ENCODE measurements around the genes SAMM50 and PARVB.

DNA sequence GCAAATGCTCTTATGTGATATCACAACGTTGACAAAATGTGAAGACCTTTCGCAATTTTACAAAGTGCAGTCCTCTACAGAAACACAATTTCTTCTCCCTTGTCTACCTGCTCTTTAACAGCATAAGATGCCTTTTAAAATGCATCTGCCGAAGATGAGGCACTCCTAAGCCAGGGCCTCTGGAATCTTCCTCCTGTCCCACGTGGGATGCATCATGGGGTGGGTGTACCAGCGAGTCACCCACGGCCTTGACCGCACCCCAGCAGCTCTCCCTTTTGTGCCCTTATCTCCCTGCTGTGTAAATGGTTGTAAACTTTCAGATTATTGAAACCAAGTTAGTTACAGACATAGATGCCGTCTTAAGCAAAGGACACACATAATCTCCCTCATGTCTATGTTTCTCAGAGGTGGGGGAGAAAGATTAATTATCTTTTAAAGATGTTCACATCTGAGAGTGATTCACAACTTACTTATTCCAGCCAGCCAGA, 11.3 kb downstream of the PACSIN2 start:
- RRBS: no CpG with 5 or more reads among the region's 8 CpGs

- RRBS: no CpG with 5 or more reads among the region's 20 CpGs
Observed at GRCh38 chr22:43127453-43128092, 15.6 kb downstream of the MCAT start.

DNA sequence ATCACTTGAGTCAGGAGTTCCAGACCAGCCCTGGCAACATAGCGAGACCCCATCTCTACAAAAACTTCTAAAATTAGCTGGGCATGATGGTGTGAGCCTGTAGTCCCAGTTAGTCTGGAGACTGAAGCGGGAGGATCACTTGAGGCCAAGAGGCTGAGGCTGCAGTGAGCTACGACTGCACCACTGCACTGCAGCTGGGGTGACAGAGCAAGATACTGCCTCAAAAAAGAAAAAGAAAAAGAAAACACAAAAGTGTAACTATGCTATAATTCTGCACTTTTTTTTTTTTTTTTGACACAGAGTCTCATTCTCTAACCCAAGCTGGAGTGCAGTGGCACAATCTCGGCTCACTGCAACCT, 3.9 kb downstream of the MCAT start:
- RRBS: no CpG with 5 or more reads among the region's 4 CpGs

- RRBS: no CpG with 5 or more reads among the region's 24 CpGs
Observed at GRCh38 chr22:43152308-43153019, 1.1 kb downstream of the TSPO start.

DNA sequence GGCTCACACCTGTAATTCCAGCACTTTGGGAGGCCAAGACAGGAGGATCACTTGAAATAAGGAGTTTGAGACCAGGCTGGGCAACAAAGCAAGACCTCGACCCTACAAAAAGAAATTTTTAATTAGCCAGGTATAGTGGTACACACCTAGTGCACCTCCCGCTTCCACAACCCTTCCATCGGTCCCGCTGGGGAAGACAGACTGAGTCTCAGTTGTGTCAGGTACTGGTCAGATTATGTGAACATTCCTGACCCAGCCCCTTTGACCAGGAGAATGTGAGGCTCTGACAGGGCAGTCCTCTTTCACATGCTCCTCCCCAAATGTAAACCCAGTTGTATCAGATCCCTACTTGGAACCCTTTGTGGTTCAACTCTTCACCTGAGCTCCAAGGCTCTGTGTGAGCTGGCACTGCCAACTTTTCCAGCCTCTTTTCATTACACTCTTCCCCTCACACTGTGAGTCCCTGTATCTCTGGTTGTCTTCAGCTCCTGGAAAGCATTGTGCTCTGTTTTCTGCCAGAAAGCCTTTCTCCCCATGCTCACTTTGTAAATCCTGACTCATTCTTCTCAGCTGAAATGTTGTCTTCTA, 1.9 kb upstream of the TTLL12 start:
- RRBS: no CpG with 5 or more reads among the region's 4 CpGs

DNA sequence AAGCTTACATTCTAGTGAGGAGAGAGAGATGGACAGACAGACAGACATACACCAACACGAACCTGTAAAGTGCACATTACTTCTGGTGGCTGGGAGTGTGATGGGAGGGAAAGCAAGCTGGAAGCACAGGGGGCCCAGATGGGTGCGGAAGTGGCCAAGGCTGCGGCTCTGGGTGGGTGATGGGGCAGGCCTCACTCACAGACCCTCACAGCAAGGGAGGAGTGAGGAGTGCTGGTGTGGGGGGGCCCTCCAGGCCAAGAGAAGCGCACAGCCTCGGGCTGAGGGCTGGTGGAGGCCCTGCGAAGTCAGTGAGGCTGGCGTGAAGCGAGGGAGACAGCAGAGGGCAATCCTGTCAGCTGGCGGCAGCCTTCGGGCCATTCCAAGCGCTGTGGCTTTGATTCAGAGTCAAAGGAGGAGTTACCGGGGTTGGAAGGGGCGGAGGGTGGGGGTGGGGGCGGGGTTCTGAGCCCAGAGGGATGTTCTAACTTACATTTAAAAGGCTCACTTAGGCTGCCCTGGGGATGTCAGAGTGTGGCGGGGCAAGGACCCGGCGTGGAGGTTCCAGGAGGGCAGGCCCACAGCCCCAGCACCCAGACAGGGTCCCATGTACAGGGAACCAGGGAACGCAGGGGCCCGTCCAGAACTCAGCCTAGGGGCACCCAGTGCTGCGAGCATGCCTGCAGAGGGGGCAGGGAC, 39.4 kb upstream of the TTLL12 start:
- RRBS: no CpG with 5 or more reads among the region's 20 CpGs

DNA sequence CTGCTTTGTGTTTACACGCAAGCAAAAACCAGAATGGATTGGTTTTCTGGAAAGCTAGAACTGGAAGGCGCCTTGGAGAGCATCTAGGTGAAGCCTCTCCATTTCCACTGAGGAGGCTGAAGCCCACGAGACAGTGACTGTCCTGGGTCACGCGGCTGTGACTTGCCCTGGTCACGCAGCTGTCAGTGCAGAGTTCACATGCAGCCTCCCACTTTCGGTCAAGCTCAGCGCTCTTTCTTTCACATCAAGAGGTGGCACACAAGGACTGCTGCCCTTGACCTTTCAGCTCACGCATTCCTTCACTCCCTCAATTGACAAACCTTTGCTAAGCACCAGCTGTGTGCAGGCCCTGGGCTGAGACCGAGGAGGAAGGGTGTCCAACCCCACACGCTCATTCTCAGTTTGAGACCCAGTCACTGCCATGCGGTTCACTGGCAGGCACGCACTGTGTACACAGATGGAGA, 70.4 kb downstream of the SCUBE1 start:
- RRBS: no CpG with 5 or more reads among the region's 13 CpGs

DNA sequence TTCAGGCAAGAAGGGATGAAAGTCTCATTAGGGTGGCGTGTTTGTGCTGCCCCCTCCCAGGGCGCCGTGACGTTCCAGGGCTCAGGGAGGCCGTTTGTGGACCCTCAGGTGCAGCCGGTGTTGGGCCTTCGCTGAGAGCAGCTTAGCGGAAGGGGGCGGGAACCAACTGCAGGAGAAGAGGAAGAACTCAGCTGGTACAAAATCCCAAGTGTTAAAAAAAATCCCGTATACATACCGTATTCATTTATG, 70.0 kb downstream of the MPPED1 start:
- RRBS: no CpG with 5 or more reads among the region's 11 CpGs

DNA sequence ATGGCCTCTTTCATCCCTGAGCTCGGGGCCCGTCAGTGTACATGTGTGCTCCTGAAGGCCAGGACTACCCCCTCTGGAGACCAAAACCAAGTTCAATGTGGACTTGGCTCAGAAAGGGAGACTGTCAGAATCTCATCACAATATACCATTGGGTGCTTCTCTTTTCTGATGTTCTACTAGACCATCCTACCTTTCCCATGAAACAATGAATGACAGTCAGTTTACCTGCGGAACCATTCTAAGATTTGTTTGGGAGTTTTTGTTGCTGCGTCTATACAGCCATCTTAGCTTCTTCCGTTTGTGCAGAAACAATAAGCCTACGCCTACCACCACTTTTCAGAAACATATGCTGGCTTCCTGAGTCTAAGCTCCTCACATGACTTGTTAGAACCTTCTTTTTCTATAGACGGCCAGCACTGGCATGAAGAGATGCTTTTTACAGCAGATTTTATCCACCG, 127.7 kb downstream of the EFCAB6 start:
- RRBS: no CpG with 5 or more reads among the region's 8 CpGs

GRCh38 chr22:43811506-43811996, 554 bp downstream of the EFCAB6 start:
- RRBS: no CpG with 5 or more reads among the region's 8 CpGs

- RRBS: no CpG with 5 or more reads among the region's 27 CpGs
Observed at GRCh38 chr22:43829847-43830708, 18.0 kb upstream of the EFCAB6 start.

DNA sequence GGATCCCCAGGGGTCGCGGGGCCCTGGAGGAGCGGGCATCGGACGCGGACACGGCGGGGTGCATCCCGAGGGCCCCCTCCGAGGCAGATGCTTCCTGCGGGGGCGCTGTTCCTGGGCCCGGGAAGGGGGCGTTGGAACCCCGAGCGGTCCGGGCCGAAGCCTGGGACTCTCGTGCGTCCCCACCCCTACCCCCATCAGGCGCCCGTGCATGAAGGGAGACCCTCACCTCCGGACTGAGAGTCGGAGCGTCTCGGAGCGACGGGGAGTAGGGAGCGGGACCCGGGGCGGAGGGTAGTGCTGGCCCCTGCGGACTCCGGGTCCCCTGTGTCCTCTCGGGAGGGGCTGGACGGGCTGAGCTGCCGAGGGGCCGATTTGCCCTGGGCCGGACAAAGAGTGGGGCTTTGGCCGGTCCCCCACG, 568 bp downstream of the PNPLA3 start:
- RRBS: 4% methylated on average over 20 of the region's 40 CpGs

DNA sequence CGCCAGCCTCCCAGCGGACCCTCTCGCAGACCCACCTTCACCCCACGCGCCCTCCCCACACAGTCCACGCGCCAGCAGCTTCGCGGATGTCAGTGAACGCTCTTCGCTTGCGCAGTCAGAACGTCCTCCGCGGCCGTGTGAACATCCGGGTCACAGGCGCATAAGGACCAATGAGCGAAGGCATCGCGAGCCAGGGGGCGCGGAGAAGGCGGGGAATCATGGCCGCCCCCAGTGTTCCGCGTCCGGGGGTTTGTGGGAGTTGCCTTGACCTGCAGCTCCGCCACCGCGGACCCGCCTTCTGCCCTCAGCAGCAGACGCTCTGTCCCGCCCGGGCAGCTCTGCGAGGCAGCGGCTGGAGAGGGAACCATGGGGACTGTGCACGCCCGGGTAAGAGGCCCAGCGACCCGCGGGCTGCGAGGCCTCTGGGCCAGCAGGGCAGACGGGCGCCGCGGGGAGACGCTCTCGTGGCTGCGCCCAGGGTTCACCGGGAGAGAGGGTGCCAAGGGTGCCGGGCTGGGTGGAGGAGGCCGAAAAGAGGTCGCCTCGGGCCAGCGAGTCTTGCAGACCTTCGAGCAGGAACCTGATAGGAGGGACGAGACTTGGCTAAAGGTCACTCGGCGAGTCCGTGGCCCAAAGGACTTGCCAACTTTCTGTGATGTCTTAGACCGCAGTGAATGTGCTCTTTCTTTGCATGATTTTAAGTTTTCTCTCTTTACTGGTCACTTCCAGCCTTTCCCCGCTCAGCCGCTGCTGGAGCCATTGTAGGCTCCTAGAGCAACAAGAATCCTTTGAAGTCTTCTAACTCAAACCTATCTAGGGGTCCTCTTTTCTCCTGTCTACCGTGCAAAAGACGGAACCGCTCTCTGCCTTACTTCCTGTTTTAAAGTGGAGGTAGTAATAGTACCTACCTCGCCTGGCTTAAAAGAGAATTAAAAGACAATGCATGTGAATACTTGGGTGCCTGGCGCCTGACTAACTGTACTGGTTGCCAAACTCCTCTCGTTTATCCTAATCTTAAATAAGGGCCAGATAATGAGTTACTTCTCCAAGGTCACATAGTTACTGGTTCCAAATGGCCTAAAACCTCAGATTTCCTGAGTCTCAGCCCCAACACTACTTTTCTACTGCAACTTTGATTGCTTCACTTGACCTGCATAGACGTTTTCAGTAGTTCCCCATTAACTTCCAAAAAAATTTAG, at the start of gene SAMM50:
Gene SAMM50, plus strand, starts transcription at position 231 of the 1,199 bp plus-strand sequence.
- RRBS: under 1% methylated on average over 23 of the region's 71 CpGs

GRCh38 chr22:44023831-44024947, at the start of gene PARVB:
Gene PARVB, plus strand, starts transcription at chr22:44024302.
- RRBS: 2% methylated on average over 59 of the region's 130 CpGs

- RRBS: no CpG with 5 or more reads among the region's 16 CpGs
Observed at GRCh38 chr22:44068849-44069358, 44.8 kb downstream of the PARVB start.

DNA sequence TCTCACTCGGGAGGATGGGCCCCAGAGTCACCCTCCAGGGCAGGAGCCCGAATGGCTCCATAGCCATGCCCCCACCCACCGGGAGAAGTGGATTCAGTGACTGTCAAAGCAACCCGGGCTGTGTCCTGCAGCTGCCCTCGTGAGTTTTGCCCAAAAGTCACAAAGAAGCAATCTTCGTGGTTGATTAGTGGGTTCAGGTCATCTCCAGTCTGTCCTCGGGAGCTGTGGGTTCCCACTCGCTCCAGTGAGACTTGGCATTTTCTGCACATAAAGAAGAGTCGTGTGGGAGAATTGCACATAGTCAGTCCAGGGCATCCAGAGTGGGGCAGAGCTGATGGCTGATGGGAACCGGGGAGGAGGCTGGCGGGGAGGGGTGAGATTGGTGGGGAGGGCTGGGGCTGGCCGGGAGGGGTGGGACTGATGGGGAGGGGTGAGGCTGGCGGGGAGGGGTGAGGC, 26.2 kb downstream of the PARVG start:
- RRBS: 50% methylated on average over 4 of the region's 13 CpGs

- RRBS: 2% methylated on average over 3 of the region's 25 CpGs
Observed at GRCh38 chr22:44363288-44364136, 50.8 kb upstream of the SHISAL1 start.

DNA sequence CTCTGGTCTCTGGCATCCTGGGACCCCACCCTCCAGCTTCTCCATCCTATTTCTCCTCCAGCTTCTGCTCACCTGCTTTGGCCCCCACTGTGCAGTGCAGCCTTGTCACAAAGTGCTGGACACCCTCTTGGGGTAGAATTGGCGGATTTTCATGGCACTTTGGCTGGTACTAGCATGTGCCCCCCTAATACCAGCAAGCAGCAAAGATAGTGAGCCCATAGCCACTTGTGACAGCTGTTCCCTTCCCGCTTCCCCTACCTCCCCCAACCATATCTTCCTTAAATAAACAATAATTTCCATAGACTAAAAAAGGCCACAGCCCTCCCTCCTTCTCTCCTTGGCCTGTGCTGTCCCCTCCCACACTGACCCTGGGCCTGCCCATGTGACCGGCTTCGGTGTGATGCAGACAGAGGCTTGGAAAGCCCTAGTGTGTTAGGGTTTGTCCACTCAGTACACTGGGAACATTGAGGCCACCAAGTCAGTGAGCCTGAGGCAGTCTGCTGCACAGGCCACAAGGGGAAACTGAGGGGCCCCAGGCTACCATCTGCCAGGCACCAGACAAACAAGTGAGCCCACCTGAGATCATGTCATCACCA, 54.0 kb upstream of the SHISAL1 start:
- RRBS: no CpG with 5 or more reads among the region's 4 CpGs

DNA sequence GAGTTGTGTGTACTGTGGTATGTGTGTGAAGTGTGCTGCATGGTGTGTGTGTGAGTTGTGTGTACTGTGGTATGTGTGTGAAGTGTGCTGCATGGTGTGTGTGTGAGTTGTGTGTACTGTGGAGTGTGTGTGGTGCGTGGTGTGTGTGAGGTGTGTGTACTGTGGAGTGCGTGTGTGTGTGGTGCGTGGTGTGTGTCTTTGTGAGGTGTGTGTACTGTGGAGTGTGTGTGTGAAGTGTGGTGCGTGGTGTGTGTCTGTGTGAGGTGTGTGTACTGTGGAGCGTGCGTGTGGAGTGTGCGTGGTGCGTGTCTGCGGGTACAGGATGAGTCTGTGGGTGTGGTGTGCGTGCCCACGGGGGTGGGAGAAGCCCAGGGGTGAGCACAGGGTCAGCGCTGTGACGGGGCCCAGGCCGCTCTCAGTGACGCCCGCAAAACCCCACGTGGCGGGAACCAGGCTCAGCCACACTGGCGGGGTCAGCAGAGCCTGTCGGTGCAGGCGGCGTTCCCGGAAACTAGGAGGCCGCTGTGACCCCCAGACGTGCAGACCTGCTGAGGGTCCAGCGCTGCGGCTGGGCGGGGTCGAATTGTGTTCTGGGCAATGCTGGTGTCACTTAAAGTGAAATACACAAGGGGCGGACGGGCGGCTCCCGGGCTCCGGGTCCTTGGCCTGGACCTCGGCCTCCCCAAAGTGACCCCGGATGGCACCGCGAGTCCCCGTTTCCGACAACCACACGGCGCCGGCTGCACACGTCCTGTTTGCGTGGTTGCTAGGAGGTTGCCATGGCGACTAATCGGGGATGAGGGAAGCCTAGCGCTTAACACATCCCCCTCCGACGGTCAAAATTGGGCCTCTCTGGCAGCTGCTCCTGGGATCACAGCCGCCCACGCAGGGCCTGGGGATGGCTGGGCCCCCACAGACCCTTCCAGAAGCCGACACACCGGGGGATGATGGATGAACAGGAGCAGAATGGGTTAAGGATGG, 81.9 kb upstream of the PRR5 start:
- RRBS: 8% methylated on average over 10 of the region's 54 CpGs

GRCh38 chr22:44665092-44665513, 36.9 kb upstream of the PRR5 start:
- RRBS: 36% methylated on average over 3 of the region's 9 CpGs